Esophagus squamous epithelium (tissue), 4 donors: ENCODE measurements around the genes CSNK1G1 and ANKDD1A.

- PRO-cap, result no peak
- RAMPAGE, long total RNA, 4 experiments, result no peak in any of the 4 experiments
Observed at GRCh38 chr15:63672719-63673401, 75.7 kb downstream of the FBXL22 start.

GRCh38 chr15:63744186-63744788 lies 89.5 kb downstream of the HERC1 start:
- PRO-cap, result no peak
- RAMPAGE, long total RNA, 4 experiments, result start-site peak on the minus strand in 1 of 4 experiments, at chr15:63744424-63744434 at its widest, 7 reads per replicate

GRCh38 chr15:63858837-63859455 lies 25.2 kb upstream of the HERC1 start:
- PRO-cap, result no peak
- RAMPAGE, long total RNA, 4 experiments, result no peak in any of the 4 experiments

DNA sequence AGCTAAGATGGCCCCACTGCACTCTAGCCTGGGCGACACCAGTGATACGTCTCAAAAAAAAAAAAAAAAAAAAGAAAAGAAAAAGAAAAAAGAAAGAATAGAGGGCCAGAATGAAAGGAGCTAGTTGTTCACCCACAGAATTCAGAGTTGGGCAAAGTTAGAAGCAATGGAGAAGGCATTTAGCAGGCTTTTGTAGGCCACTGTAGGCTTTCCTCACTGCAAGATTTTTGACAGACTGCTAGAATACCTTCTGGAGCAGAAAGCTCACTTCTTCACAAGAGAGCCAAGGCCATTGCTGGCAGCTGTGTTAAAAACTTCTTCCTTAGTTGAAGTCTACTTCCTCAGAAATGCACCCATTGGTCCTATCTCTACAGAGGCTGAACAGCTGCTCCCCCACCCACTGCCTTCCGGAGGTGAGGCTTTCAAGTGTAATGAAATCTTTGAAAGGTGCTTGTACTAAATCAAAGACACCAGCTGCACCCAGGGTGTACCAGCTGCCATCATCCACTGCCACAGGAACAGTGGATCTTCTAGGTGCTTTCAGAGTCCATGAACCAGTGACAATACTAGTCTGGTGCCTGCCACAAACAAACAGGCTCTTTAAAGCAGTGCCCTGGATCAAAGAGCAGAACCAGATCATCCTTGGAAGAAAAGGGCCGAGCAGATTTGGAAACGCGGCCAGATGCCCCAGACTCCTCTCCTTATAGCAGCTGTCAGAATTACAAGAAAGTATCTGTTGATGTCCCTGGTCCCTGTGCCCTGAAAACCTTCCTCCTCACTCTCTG lies 26.4 kb upstream of the HERC1 start:
- PRO-cap, result no peak
- RAMPAGE, long total RNA, 4 experiments, result no peak in any of the 4 experiments

DNA sequence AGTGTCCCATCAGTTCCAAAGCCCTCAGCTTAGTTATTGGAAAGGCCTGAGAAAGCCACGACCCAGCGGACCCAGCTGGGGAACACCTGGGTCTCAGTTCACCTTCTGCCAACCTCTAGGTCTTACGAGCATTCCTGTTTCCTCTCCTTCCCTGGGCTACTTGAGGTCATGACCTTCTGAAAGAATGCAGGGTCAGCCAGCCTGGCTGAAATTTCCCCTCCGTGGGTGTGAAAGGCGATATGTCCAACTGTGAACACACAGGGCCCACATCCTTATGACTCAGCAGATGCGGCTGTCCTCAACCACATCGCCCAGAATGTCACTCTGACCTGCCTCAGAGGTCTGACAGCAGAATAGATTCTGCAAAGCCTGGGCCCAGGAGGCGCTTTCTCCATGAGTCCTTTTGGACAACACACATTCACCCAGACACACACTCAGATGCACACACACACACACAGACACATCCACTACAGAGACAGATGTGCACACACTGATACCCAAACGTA lies 63.0 kb upstream of the HERC1 start:
- PRO-cap, result no peak
- RAMPAGE, long total RNA, 4 experiments, result no peak in any of the 4 experiments

DNA sequence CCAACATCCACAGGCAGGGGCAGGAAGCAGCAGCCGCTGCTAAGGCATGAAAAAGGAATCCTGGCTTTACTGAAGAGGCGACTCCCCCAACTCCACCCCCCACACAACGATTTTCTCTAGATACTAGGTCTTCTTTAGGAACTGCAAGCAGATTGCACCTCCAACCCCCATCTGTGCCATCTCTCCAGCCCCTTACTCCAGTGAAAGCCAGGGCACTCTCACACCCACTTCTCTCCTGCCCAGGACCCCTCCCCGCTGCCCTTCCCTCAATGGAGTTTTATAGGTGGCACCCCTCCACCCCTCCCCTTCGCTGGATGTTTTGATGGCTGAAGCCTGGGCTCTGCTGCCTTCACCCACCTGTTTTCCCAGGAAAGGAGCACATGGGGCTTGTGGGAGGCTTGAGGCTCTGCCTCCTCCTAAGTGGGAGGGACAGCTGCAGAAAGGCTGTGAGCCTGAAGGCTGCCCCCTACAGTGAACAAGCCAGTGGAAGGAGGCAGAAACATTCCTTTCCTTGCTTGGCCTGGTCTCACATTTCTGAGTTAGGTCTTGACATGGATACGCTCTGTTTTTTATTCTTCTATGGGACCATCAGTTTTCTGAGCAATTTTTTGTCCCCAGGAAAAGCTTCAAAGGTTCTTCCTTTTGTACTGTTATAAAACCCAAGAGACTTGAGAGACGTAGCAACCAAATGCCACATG lies 82.6 kb upstream of the HERC1 start:
- PRO-cap, result no peak
- RAMPAGE, long total RNA, 4 experiments, result no peak in any of the 4 experiments

GRCh38 chr15:63968544-63969370 lies 77.5 kb downstream of the DAPK2 start:
- PRO-cap, result no peak
- RAMPAGE, long total RNA, 4 experiments, result no peak in any of the 4 experiments

- PRO-cap, result no peak
- RAMPAGE, long total RNA, 4 experiments, result no peak in any of the 4 experiments
Observed at GRCh38 chr15:63969874-63970604, 76.2 kb downstream of the DAPK2 start.

- PRO-cap, result no peak
- RAMPAGE, long total RNA, 4 experiments, result no peak in any of the 4 experiments
Observed at GRCh38 chr15:64092962-64093523, 595 bp downstream of the CIAO2A start.

GRCh38 chr15:64146042-64146443 lies 5.5 kb upstream of the SNX22 start:
- PRO-cap, result no peak
- RAMPAGE, long total RNA, 4 experiments, result no peak in any of the 4 experiments

DNA sequence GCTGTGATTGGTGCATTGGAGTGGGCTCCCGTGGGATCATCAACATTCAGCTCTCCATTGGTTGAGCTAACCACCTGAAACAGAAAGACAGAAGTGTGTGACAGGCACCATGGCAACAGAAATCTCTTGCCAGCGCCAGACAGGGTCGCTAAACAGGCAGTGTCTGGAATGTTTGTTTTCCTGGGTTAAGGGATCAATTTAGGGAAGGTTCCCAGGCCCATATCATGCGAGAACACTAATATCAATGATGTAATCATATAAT lies 17.5 kb upstream of the PPIB start:
- PRO-cap, result no peak
- RAMPAGE, long total RNA, 4 experiments, result no peak in any of the 4 experiments

DNA sequence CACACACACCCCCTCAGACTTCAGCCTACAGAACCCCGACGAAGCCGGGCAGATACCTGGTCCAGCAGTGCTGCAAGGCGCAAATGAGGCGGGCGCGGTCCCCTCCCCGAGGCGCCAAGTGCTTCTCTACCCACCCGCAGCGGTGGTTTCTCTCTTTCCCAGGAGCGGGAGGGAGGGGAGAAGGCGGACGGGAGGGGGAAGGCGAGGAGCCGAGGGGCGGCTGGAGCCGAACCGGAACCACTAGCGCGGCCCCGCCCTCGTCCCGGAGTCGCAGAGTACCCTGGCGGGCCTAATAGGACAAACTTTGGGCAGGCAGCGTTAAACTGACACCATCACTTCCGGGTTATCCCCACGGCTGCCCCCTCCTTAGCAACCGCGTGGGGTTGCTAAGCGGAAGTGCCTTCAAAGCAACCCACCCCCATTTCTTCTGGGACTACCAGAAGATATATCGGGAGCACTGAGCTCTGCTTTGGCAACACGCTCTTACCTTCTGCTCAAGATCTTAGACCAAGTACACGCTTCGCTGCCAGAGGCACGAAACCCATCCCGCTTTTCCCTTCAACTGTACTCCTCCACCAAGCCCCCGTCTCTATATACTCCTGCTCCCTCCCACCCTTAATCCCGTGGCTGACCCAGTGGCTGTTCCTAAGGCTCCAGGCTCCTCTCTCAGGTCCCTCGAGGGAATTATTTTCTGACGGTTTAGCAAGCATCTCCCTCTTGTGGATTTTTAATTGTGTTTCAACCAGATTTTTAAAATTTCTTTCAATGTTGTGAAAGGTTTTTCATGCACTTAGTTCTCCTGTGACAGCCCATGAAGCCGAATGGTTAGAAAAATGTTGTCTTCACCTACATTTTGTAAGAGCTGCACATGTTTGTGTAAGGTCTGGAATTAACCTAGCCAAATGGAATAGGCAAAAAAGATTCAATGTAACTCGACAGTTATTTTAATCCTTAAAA lies at the start of gene CSNK1G1:
Gene CSNK1G1, minus strand, starts transcription at position 242 of the 957 bp plus-strand sequence.
- PRO-cap, result bidirectional peak, plus-strand start at position 432 of the sequence, minus-strand start at position 242 of the sequence
- RAMPAGE, long total RNA, 4 experiments, result start-site peak on the minus strand in 3 of 4 experiments, centred at positions 154 to 218 of the sequence, 23 to 133 reads per replicate

GRCh38 chr15:64634467-64635041 lies 140.8 kb downstream of the RBPMS2 start:
- PRO-cap, result no peak
- RAMPAGE, long total RNA, 4 experiments, result no peak in any of the 4 experiments

- PRO-cap, result no peak
- RAMPAGE, long total RNA, 4 experiments, result no peak in any of the 4 experiments
Observed at GRCh38 chr15:64694680-64695354, 80.6 kb downstream of the RBPMS2 start.

DNA sequence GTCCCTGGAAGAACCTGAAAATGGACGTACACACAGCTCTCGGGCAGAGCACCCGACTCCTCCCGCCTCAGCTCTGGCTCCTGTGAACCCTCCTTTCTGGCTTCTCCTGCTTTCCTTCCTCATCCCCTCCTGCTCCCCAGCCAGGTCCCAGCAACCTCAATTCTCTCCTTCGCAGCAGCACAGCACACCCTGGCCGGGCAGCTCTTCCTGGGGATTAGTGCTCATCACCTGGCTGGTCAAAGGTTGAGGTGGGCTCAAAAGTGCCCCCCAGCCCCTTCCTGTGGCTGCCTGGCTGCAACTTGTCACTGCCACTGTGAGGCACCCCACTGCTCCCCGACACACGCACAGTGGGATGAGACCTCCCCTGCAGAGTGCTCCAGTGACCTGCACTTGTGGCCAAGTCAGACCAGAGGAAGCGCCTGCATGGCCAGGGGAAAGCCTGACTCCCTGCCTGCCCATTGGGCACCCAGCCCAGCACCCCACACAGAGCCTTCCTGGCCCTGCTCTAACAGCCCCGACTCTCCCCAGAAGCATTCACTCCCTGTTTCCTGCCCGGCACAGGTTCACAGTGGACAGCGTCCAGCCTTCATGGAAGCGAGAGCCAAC lies 28.0 kb downstream of the RBPMS2 start:
- PRO-cap, result no peak
- RAMPAGE, long total RNA, 4 experiments, result no peak in any of the 4 experiments

- PRO-cap, result no peak
- RAMPAGE, long total RNA, 4 experiments, result no peak in any of the 4 experiments
Observed at GRCh38 chr15:64776056-64776835, 857 bp upstream of the RBPMS2 start.

GRCh38 chr15:64807036-64808013 lies 18.1 kb downstream of the PIF1 start:
- PRO-cap, result bidirectional peak, plus-strand start at chr15:64807577, minus-strand start at chr15:64807453
- RAMPAGE, long total RNA, 4 experiments, result no peak in any of the 4 experiments

- PRO-cap, result no peak
- RAMPAGE, long total RNA, 4 experiments, result no peak in any of the 4 experiments
Observed at GRCh38 chr15:64824896-64825271, 563 bp downstream of the PIF1 start.

DNA sequence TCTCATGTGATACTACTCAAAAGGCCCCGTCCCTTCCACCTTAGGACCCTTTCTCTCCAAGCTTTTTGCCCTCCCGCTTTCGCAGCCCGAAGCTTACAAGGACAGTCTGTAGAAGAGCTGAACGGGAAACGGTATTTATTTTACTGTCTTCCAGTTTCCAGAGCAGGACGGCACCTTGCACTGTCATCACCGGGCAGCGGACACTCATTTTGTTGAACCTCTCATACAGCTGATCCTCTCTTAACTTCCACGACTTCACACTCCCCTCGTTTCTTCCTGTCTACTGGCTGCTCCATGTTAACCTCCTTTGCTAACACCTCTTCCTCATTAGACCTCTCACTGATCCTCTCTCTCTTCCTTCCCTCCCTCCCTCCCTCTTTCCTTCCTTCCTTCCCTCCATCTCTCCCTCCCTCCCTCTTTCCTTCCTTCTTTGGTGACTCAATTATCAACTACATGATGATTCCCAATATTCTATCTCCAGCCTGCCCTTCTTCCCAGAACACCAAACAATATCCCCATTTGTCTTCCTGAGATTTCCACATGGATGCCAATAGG lies 5.5 kb upstream of the PLEKHO2 start:
- PRO-cap, result no peak
- RAMPAGE, long total RNA, 4 experiments, result no peak in any of the 4 experiments

GRCh38 chr15:64911221-64912699 lies at the start of gene ANKDD1A:
Gene ANKDD1A, plus strand, starts transcription at chr15:64911902.
- PRO-cap, result bidirectional peak, plus-strand start at chr15:64911902, minus-strand start at chr15:64911780
- RAMPAGE, long total RNA, 4 experiments, result start-site peak on the plus strand in 2 of 4 experiments, at chr15:64911895-64911925 at its widest, 9 to 21 reads per replicate